Kidney (tissue), 2 donors: ENCODE data around the genes HSPA14, MEIG1 and NMT2.

- PRO-cap = no peak
- RRBS = no CpG with 5 or more reads among the region's 18 CpGs
These were observed 140.3 kb downstream of the CAMK1D start for GRCh38 chr10:12489628-12490157.

DNA sequence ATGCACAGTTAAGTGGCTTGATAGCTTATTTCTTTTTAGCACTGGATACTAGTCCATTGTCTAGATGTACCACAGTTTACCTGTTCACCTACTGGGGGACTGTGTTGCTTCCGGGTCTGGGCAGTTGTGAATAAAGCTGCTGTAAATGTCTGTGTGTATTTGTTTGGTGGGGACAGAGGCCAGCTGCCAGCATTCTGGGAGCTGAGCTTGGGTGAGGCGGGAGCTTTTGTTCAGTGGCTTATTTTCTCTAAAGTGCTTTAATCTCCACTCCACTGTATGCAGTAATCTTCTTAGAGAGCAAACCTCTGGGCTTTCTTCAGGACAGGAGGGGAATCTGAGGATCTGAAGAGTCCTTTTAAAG lies 279.6 kb downstream of the CAMK1D start:
- PRO-cap = no peak
- RRBS = no CpG with 5 or more reads among the region's 2 CpGs

DNA sequence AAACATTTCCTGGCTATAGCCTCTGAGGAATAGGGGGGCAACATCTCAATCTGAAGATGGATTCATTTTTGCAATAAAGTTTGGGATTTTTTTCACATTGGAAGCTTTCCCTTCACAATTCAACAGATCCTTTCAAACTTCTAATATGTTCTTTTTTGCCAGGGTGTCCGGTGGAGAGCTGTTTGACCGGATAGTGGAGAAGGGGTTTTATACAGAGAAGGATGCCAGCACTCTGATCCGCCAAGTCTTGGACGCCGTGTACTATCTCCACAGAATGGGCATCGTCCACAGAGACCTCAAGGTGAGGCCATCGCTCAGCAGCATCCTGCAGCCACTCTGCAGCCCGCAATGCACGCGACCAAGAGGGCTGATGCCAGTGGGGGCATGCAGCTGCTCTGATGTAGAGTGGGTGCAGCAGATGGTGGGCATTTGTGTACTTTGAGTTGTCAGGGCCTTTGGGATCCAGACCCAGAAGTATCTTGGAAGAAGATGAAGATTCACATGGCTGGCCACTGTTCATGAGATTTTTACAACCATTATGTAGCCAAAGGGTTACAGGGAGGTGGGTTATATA lies 240.6 kb downstream of the CCDC3 start:
- PRO-cap = no peak
- RRBS = no CpG with 5 or more reads among the region's 10 CpGs

GRCh38 chr10:12833727-12834600 lies 167.5 kb downstream of the CCDC3 start:
- PRO-cap = no peak
- RRBS = 90% methylated on average over 3 of the region's 21 CpGs

GRCh38 chr10:12897448-12898344 lies 103.8 kb downstream of the CCDC3 start:
- PRO-cap = no peak
- RRBS = no CpG with 5 or more reads among the region's 13 CpGs

DNA sequence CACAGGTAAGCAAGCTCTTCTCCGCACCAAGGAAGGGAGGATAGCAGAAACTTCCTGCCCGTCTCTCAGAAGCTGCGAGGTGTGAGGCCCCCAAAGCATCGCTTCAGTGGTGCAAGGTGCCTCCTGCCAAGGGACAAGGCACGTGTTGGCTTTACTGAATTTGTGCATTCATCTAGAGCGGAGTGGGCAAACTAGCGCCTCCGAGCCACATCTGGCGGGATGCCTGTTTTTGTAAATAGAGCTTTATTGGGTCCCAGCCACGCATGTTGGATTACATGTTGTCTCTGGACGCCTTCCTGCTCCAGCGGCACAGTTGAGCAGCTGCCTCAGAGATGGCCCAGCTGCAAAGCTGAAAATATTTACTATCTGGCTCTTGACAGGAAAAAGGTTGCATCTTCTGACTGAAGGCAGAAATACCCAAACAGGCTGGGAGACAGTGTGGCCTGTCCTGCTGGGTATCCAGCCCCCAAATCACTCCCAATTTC lies 27.6 kb downstream of the PHYH start:
- PRO-cap = no peak
- RRBS = no CpG with 5 or more reads among the region's 12 CpGs

DNA sequence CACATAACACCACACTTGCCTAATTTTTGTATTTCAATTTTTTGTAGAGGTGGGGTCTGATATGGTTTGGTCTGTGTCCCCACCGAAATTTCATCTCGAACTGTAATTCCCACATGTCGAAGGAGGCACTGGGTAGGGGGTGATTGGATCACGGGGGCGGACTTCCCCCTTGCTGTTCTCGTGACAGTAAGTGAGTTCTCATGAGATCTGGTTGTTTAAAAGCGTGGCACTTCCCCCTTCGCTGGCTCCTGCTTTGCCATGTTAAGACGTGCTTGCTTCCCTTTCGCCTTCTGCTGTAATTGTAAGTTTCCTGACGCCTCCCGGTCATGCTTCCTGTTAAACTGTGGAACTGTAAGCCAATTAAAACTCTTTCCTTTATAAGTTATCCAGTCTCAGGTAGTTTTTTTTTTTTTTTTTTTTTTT lies 43.0 kb upstream of the SEPHS1 start:
- PRO-cap = no peak
- RRBS = no CpG with 5 or more reads among the region's 12 CpGs

- PRO-cap = no peak
- RRBS = no CpG with 5 or more reads among the region's 3 CpGs
These were observed 300.2 kb downstream of the PRPF18 start for GRCh38 chr10:13887007-13887305.

DNA sequence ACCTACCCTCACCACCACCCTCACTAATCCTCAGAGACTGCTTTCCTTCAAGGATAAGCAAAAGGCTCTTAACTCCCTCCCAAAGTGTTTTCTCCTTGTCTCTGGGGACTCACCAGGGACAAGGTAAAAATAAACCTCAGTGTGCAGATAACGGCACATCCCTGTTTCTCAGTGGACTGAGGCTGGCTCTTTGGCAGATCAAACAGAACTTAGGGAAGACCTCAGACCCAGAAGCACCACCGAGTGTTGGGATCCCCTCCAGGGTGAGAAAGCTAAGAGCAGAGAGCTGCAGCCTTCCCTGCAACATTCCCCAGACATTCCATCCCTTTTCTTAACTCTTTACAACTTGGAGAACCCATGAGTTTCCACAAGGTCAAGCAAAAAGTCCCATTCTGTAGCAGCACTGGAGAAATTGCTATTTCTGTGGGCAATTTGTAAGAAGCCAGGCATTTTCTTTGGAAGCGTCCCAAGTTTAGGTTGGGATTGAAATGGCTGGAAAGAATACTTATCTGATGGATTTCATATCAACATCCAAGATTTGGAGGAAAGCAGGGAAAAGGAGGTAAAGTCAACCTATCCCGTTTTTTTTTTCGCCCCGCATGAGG lies 358.7 kb downstream of the FRMD4A start:
- PRO-cap = no peak
- RRBS = no CpG with 5 or more reads among the region's 6 CpGs

- PRO-cap = no peak
- RRBS = no CpG with 5 or more reads among the region's 5 CpGs
These were observed 314.9 kb downstream of the FRMD4A start for GRCh38 chr10:14015811-14016269.

DNA sequence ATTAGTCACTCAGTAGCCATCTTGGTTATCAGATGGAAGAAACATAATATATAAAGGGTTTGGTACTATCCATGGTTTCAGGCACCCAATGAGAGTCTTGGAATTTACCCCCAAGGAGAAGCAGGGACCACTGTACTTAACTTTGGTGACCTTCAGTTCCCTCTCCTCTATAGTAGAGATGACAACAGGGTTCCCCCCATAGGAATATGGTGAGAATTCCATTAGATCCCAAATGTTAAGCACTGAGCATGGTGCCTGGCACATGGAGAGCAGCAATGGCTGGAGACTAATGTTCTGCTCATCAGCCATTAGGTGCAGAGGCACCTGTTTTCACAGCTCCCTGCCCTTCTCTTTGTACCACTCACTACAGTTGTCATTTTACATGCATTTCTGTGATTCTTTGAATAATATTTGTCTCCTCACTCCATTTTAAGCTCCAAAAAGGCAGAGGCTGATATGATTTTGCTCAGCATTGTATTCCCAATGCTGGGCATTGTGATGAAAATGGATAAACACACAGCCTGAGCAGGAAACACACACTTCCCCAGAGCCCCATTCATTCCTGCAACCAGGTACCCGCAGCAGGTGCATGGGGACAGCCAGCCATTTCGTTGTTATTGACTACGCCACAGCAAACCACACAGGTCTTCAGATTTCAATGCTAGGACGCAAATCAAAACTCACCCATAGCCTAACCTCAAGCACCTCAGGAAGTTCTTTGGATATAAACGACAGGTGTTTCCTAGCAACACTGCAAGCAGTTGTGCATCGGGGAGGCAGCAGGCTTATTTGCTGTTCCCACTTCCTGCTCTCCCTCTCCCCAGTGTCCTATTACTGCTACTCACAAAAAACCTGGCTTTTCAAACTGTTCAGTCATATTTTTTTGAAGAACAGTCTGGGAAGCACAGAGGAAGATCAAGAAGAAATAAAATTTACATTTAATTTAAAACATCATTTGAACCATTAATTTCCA lies 176.2 kb upstream of the FRMD4A start:
- PRO-cap = no peak
- RRBS = no CpG with 5 or more reads among the region's 6 CpGs

- PRO-cap = no peak
- RRBS = no CpG with 5 or more reads among the region's 10 CpGs
These were observed 209.9 kb upstream of the FRMD4A start for GRCh38 chr10:14540544-14541137.

GRCh38 chr10:14562170-14562688 lies 212.5 kb downstream of the FAM107B start:
- PRO-cap = no peak
- RRBS = no CpG with 5 or more reads among the region's 2 CpGs

DNA sequence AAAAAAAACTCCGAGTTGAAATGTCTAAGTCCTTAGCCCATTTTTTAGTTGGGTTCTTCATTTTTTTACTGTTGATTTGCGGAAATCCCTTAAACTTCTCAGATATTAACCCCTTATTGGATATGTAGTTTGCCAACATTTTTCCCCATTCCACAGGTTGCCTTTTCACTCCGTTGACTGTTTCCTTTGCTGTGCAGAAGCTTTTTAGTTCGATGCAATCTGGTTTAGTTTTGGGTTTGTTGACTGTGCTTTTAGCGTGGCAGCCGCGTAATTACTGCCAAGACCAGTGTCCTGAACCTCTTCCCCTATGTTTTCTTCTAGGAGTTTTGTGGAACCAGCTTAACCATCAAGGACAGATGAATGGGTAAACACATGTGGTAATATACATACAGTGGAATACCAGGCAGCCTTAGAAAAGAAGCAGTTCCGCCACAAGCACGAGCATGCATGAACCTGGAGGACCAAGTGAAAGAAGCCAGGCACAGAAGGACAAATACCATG lies 176.7 kb downstream of the FAM107B start:
- PRO-cap = no peak
- RRBS = no CpG with 5 or more reads among the region's 9 CpGs

- PRO-cap = no peak
- RRBS = no CpG with 5 or more reads among the region's 16 CpGs
These were observed 172.6 kb downstream of the FAM107B start for GRCh38 chr10:14601771-14602878.

DNA sequence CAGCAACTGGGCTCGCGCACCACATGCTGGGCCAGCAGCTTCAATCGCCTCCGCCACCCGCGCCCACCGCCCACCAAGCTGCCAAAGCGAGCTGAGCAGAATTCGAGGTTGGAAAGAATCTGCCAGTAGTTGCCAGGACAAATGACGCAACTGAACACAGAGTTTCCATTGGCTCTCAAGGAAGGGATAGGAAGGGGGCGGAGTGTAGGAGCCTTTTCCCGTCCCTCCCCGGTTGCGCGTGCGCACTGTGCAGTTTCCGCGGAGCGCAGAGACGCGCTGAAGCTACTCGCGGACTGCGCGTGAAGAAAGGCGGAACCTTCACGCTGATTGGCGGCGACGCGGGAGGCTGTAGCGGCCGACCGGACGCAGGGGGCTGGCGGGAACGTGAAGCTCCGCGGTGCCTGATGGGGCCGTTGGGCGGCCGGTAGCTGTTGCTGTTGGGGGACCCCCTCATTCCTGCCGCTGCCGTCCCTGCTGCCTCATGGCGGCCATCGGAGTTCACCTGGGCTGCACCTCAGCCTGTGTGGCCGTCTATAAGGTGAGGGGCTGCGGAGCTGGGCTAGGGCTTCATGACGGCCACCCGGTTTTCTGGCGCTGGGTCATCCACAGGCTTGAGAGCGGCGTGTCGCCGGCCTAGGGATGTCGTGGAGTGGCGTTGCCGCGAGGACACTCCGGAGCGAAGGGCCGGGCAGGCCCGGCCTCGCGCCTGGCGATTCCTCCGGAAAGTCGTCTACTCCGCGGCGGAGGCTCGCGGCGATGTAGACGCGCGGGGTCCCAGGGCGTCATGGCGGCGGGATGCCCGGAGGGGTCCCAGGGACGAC lies at the start of gene HSPA14:
TSS of gene HSPA14 (plus strand) at position 385 of the 821 bp plus-strand sequence.
- PRO-cap = bidirectional peak, plus-strand start at position 395 of the sequence, minus-strand start at position 80 of the sequence
- RRBS = 1% methylated on average over 37 of the region's 82 CpGs

DNA sequence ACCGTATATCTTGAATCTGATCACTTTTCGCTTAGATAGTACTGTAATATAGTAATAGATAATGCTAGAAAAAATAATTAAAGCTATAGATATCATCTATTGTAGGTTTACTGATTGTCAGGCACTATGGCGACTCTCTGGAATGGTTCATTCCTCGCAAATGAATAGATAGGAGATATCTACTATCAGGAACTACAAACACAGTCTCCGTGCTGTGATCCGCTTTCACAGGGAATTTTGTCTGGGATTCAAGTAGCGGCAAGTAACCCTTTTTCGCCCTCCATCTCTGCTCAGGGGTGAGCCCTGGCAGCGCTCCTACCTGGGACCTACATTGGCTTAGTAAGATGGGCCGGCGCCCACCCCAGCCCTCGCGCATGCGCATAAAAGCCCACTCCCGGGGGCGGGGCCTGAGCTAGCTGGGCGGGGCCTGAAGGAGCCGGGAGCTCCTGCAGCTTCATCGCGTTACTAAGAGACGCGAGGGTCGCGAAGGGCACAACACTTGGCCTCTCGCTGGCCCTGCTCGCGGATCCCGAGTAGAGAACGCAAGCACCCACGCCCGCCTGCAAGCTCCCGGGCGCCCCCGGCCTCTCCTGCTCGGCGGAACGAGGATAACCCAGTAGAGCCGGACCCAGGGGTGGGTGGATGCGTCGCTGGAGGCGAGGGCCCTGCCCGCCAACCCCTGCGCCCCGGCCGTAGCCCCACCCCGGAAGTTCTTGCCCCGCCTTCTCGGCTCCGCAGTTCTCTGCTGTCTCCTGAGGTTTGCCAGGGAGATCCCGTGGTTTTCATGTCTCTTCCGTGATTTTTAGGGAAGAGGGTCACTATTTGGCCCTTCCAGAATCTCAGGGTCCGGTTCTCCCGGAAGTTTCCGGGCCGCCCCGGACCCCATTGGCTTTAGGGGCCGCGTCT lies at the start of gene MEIG1:
TSS of gene MEIG1 (plus strand) at position 465 of the 906 bp plus-strand sequence.
- PRO-cap = bidirectional peak, plus-strand start at position 468 of the sequence, minus-strand start at position 333 of the sequence; bidirectional peak, plus-strand start at position 755 of the sequence, minus-strand start at position 677 of the sequence
- RRBS = 2% methylated on average over 26 of the region's 58 CpGs

DNA sequence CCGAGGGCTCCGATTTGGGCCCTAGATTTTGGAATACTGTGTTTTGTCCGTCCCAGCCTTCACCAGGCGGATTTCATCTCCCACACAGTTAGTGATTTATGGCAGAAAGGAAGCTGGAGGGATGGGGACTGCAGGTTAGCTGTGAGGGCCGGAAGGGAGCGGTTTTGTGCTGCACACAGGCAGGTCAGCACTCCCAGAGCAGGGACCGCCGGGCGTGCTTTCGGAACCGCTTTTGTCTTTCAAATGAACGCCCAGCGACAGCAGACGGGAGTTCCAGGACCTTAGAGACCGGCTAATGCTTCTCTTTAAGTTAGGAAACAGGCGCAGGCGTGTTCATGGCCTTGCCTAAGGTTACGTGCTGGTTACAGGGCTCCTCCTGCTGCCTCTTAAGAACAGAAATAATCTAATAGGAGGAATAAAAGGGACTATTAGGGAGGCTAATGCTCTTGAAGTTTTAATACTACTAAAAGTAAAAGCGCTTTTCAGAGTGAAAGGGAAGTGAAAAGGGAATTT lies 698 bp downstream of the MEIG1 start:
- PRO-cap = bidirectional peak, plus-strand start at position 190 of the sequence, minus-strand start at position 234 of the sequence
- RRBS = 2% methylated on average over 10 of the region's 19 CpGs

- PRO-cap = unidirectional peak, minus-strand start at chr10:15168624; unidirectional peak, plus-strand start at chr10:15169116
- RRBS = 1% methylated on average over 55 of the region's 135 CpGs
These were observed at the start of gene NMT2 for GRCh38 chr10:15168111-15169457. Gene NMT2, minus strand, starts transcription at chr10:15168693.

- PRO-cap = no peak
- RRBS = 95% methylated on average over 1 of the region's 6 CpGs
These were observed 36.2 kb upstream of the MINDY3 start for GRCh38 chr10:15896487-15896868.